SK-N-DZ (cell line): ENCODE data around the gene LENEP.

DNA sequence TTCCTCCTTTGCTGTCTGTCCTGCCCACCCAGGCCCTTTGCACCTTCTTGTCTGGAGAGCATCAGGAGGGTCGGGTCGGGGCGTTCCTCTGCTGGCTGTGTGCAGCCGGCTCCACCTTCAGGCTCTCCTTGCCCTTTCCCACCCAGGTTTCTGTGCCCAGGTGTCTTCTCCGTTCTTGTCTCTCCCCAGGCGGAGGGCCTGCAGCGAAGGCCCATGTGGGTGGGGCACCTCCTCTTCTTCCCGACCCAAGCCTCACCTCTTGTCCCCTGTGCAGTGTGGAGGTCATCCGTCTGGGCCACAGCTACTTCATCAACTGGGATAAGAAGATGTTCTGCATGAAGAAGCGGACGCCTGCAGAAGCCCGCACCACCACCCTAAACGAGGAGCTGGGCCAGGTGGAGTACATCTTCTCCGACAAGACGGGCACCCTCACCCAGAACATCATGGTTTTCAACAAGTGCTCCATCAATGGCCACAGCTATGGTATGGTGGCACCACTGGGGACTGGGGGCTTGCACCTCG lies 15.3 kb downstream of the ATP8B2 start:
RAMPAGE:
- cytosol, long total RNA = no peak
- nucleus, long total RNA = no peak

GRCh38 chr1:154349071-154349516 lies 23.8 kb downstream of the ATP8B2 start:
RAMPAGE:
- cytosol, long total RNA = no peak
- nucleus, long total RNA = no peak

GRCh38 chr1:154425530-154426125 lies 20.5 kb downstream of the IL6R start:
RAMPAGE:
- cytosol, long total RNA = no peak
- nucleus, long total RNA = no peak

RAMPAGE:
- cytosol, long total RNA = no peak
- nucleus, long total RNA = no peak
Observed at GRCh38 chr1:154436426-154436999, 31.4 kb downstream of the IL6R start.

DNA sequence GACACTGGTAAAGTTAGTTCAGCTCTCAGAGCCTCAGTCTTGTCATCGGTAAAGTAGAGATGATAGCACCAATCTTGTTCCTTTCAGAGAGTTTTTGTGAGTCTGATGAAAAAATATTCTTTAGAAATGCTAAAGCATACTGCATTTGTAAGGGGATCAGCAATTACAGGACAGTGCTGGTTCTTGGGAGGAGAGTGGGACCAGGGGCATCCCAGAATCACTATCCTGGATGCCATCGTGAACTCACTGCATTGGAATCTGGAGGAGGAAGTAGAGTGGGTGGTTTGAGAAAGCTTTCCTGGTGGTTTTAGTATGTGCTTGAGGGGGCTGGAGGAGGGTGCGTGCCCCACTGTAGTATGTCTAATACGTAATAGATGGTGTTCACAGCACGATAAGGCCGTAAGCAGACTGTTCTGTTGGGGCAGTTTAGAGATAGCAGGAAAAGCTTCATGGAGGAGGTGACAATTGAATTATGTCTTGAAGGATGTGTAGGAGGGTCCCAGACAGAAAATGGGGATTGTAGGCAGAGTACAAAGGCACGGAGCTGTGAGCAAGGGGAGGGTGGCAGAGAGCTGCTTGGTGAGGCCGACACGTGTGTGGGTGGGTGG lies 36.8 kb downstream of the IL6R start:
RAMPAGE:
- cytosol, long total RNA = no peak
- nucleus, long total RNA = no peak

DNA sequence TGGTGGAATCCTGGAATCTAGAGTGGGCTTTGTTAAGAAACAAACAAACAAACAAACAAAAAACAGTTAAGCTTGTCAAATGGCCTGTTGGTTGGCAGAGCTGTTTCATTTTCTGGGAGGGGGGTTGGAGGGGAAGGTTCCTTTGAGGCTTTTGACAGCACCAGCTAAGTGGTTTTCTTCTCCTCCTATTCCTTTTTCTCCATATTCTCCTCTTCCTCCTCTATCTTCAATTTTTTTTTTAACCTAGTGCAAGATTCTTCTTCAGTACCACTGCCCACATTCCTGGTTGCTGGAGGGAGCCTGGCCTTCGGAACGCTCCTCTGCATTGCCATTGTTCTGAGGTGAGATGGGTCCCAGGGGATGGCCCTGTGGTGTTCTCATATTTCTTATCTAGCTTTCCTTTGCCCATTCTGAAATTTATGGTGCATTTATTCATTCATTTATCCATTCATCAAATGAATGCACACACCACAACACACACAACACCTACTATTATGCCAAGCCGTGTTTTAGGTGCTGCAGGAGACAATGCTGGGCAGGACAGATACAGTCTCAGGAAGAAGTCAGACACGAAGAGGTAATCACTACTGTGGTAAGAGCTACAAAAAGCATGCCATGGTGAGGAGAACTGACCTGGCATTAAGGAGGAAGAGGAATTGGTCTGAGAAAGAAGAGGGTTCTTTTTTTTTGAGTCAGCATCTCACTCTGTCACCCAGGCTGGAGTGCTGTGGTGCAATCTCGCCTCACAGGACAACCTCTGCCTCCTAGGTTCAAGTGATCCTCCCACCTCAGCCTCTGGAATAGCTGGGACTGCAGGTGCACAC lies 47.6 kb upstream of the TDRD10 start:
RAMPAGE:
- cytosol, long total RNA = no peak
- nucleus, long total RNA = no peak

DNA sequence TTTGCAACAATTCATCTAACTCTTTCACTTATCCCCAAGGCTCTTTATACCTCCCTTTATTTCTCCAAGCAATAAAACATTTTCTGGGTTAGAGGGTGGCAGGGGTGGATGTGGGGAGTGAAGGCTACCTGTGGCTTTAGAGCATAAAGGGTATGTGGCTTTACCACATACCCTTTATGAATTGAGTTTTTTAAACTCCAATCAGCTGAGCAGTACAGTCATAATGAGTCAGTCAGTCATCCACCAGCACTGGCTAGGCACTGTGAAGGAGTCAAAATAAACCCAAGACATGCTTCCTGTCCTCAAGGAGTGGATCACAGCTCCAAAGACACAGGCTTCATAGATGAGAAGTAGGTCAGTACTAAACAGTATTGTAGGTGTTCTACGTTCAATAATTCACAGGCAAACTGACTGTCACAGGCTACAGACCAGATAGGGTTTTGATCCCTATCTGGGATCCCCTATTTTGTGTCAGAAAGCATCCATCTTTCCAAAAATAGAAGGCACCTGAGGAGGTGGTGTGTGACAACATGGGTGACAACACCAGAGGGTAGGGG lies 2.5 kb upstream of the TDRD10 start:
RAMPAGE:
- cytosol, long total RNA = no peak
- nucleus, long total RNA = no peak

RAMPAGE:
- cytosol, long total RNA = no peak
- nucleus, long total RNA = no peak
Observed at GRCh38 chr1:154590240-154590476, 17.8 kb downstream of the ADAR start.

GRCh38 chr1:154600935-154601766 lies 6.8 kb downstream of the ADAR start:
RAMPAGE:
- cytosol, long total RNA = no peak
- nucleus, long total RNA = no peak

GRCh38 chr1:154760153-154761046 lies 109.7 kb downstream of the KCNN3 start:
RAMPAGE:
- cytosol, long total RNA = no peak
- nucleus, long total RNA = no peak

DNA sequence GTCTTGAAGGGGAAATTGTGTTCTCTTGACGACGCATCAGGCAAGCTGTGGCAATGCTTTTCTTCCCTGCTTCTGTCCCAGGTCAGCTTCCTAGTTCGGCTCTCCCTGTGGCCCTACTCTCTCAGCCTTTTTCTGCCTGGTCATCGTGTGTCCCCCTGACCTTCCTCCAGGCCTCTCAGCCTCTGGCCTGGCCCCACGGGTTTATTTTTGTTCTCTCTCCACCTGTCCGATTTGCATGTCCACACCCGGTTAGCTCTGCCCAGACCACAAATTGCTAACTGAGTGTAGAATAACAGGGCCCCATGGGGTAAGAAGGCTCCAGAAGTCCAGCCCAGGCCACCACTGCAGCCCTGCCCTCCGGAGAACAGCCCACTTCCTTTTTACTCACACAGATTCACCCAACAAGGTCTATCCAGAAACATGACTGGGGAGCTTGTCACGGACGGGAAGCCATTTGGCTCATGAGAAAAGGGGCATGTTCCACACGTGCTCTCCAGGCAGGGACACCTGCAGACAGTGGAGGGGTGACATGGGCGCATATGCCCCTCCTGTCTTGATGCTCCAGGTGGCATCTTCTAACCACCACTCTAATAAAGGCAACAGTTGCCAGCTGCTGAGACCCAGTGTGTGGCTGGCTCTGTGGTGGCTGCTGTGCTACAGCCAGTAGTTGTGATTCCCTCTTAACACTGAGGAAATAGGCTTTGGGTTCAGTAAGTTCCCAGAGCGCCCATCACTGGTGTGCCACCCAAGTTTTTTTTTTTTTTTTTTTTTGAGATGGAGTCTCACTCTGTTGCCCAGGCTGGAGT lies 9.7 kb downstream of the KCNN3 start:
RAMPAGE:
- cytosol, long total RNA = no peak
- nucleus, long total RNA = no peak

GRCh38 chr1:154863630-154864243 lies 6.3 kb downstream of the KCNN3 start:
RAMPAGE:
- cytosol, long total RNA = no peak
- nucleus, long total RNA = no peak

DNA sequence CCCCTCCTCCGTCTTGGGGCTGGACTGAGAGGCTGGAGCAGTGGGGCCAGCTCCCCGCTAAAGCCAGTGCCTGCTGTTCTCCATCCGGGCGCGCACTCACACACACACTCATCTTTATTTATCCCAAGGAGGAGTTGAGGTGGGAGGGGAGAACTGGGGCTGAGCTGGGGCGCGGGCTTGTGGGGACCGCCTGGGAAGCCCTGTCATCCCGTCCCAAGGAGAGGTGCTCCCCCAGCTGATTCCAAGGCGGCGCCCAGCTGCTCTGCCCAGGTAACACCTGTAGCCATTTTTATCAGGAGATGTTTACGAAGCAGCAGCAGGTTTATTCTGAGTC lies 2.1 kb downstream of the KCNN3 start:
RAMPAGE:
- cytosol, long total RNA = no peak
- nucleus, long total RNA = no peak

RAMPAGE:
- cytosol, long total RNA = no peak
- nucleus, long total RNA = no peak
Observed at GRCh38 chr1:154877358-154877902, 7.3 kb upstream of the KCNN3 start.

GRCh38 chr1:154946084-154946937 lies 9.6 kb downstream of the PBXIP1 start:
RAMPAGE:
- cytosol, long total RNA = no peak
- nucleus, long total RNA = no peak

DNA sequence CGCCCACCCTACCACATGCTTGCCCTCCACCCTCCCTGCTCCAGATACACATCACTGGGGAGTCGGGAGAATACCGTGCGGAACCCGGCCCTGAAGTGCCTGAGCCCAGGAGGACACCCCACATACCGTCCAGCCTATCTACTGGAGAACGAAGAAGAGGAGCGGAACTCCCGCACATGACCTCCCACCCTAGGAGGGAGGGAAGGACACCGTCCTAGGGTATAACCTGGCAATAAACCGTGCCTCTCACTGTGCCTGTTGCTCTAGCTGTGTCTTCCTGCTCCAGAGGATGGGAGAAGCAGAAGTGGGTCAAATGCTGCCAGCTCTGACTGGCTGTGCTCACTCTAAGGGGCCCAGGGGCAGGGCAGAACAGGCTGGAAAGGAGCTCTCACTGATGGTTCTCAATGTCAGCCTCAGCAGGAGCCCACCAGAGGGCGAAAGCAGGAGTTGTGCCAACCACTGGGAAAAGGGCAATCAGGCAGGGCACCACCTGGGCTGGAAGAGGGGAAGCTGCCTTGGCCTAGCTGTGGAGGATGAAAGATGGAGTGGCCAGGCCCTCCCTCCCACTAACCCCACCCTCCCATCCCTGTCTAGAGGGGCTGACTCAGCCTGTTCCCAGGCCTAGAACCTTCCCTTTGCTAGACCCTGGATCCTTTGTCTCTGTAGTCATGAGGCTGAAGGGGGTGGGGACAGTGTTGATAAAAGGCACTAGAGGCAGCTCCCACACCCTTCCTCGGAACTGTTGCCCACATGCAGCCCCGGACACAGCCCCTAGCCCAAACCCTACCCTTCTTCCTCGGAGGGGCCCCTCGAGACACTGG lies at the start of gene LENEP:
Gene LENEP, plus strand, starts transcription at position 729 of the 821 bp plus-strand sequence.
RAMPAGE:
- cytosol, long total RNA = no peak
- nucleus, long total RNA = no peak

RAMPAGE:
- cytosol, long total RNA = no peak
- nucleus, long total RNA = no peak
Observed at GRCh38 chr1:155014566-155015972, 12.5 kb downstream of the ZBTB7B start.

DNA sequence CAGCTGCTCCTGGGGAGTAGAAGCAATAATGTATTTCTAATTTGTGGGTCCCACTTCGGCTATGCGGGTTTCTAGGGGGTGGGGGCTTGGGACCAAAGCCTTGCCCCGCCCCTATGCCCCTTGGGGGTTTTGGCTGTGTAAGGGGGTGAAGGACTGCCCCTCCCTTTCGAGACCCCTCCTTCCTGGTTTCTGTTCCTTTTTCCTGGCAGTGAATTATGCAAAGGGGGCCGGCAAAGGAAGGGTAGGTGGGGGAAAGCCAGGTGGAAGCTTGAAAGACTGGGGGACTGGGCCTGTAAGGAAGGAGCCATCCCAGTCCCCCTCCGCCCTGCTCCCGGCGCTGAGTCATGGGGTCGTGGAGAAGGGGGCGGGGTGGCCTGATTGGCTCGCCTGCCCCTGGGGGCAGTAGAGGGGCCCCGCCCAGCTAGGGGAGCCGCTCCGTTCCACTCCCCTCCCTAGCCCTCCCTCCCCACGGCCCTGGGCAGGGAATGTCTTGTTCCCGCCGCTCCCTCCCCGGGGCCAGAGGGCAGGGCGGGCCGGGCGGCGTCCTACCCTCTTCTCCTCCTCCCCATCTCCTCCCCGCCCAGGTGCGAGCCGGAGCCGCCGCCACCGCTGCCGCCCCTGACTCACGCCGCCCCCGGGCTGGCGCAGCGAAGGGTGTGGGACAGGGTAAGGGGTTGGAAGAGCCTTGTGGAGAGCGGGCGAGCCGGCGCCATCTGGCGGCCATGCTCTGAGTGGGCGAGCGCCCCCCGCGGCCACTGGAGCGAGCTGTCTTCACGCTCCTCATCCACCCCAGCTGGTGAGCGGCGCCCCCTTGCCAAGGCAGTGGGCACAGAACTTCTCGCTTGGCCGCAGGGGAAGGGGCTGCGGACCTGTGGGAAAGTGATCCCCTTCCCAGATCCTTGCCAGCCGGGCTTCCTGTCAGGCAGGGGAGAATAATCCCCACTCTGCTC lies 14.6 kb downstream of the ZBTB7B start:
RAMPAGE:
- cytosol, long total RNA = no peak
- nucleus, long total RNA = no peak

GRCh38 chr1:155037059-155037475 lies 3.4 kb downstream of the DCST1 start:
RAMPAGE:
- cytosol, long total RNA = no peak
- nucleus, long total RNA = no peak

DNA sequence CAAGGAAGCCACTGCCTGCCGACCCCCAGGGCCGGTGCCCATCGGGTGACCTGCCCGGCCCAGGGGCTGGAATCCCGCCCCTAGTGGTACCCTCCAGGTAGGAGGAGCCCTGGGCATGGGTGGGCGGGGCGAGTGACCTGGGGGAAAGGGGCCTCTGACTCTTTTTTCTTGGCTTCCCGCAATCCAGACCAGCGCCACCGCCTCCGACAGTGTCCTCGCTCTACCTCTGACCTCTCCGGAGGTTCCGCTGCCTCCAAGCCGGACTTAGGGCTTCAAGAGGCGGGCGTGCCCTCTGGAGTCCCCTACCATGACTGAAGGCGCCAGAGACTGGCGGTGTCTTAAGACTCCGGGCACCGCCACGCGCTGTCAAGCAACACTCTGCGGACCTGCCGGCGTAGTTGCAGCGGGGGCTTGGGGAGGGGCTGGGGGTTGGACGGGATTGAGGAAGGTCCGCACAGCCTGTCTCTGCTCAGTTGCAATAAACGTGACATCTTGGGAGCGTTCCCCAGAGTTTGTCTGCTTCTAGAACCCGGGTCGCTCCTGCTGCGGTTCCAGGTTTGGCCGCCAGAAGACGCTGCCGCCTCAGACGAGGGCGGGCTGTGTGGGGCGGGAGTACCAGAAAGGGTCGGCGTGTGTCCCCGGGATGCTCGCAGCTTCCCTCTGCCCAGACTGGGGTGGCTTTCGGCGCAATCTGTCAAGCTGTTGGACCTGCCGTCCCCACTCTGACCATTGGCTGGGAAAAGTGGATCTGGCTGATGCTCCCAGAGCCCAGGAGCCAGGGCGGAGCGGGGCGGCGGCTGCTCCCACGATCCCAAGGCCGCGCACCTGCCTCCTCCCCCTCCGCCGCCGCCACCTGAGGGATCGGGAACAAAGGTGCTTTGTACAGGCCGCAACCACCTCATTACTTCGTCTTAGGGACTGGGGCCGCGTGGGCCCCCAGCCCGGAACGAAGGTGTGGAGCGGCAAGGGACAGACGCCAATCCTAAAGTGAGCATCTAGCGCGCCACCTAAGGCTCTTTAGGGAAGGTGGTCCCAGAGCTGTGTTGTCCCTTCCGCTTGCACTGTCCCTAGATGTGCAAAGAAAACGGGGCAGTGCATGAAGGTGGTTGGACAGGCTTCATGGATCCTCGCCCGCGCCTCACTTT lies 895 bp upstream of the EFNA4 start:
RAMPAGE:
- cytosol, long total RNA = no peak
- nucleus, long total RNA = no peak